Kidney epithelial cell (primary cell): ENCODE data around the genes CEP68, RAB1A, SPRED2 and ETAA1.

DNA sequence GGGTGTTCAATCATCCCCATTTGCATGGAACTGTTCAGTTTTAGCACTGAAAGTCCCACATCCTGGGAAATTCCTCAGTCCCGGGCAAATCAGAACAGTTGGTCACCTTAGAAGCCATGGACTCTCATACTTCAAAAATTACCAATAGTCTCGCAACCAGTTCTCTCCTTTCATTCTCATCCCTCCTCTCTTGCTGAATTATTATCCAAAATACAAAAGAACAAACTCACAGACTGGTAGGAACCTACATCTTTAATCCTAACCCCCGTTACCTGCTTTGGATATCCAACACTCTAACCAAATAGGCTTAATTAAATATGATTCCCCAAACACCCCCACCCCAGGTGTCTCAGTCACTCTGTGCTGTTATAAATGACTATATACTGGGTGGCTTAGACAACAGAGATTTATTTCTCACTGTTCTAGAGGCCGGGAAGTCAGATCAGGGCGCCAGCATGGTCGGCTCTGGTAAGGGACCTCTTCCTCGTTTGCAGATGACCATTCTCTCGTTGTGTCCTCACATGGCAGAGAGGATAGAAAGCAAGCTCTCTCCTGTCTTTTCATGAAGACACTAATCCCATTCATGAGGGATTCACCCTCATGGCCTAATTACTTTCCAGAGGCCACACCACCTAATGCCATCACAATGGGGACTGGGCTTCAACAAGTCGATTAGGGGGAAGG, 57.7 kb upstream of the SLC1A4 start:
- RAMPAGE, long total RNA, result no peak
- RRBS, result no CpG with 5 or more reads among the region's 9 CpGs

DNA sequence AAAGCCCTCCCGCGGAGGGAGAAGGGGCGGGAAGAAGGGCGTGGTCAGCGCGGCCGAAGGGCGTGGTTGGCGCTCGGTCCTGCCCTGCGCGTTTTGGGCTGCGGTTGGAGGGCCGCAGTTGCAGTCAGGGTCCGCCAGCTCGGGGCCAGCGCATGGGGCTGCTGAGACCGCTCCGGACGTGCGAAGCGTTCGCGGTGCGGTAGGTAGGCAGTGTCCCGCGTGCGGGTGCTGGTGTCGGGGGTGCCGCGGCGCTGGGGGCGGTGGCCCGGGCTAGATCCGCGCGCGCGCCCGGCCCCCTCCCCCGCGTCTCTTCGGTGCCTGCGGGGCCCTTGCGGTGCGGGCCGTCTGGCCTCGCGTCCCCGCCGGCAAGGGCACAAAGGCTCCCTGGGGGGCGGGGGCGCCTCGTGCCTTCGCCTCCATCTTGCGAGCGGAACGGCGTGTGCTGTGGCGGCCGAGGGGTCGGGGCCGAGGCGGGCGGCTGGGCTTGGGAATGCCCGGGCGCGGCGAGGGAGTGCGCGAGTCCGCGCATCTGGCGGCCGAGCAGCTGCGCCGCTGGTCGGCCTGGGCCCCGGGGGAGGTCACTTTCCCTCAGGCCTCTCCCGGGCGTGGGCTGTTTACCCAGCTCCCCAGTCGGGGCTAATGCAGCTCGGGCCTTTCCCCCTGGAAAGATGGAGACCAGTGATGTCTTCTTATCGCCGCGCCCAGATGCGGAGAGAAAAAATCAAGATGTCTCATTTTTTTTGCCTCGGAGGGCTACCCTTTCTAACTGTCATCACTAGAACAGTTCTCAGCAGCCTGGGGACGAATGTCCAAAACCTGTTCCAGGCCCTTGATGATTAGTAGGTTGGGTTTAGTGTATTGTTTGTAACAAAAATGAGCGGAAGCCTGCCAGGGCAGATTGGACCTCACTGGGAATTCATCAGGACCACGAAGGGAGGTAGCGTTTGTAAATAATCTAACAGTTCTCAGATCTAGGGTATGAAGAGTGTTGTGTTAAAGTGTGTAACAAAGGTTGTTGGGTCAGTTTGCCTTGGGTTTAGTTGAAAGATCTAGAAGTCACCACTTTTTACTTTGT, at the start of gene CEP68:
CEP68 (plus strand) TSS at position 91 of the 1,075 bp plus-strand sequence.
- RAMPAGE, long total RNA, result no peak
- RRBS, result under 1% methylated on average over 32 of the region's 92 CpGs

GRCh38 chr2:65075229-65075544, 19.0 kb downstream of the CEP68 start:
- RAMPAGE, long total RNA, result no peak
- RRBS, result no CpG with 5 or more reads among the region's 6 CpGs

DNA sequence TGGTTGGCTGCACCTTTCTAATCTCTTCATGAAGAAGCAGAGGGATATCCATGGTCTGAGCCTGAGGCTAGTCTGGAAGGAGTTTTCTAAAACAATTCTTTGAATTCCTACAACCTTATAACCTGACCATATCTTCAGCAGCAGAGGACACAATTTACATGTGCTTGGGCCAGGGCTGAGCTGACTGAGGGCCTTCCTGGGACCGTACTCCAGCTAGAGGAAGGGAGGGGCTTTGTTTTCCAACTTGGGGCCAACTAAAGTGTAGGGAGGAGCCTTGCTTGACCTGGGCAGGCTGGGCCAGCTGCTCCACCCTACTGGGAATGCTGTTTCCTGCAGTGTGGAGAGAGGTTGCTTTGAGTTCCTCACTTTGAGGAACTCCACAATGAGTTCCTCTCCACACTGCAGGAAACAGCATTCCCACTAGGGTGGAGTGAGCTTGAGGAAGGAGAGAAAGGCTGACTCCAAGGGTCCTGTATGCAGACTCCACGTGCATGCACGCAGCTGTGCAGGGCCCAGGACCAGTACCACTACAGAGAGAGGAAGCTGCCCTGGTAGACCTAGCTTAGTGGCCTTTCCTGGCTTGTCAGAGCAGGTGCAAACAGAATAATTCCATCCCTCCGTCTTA, 19.6 kb downstream of the CEP68 start:
- RAMPAGE, long total RNA, result no peak
- RRBS, result no CpG with 5 or more reads among the region's 4 CpGs

DNA sequence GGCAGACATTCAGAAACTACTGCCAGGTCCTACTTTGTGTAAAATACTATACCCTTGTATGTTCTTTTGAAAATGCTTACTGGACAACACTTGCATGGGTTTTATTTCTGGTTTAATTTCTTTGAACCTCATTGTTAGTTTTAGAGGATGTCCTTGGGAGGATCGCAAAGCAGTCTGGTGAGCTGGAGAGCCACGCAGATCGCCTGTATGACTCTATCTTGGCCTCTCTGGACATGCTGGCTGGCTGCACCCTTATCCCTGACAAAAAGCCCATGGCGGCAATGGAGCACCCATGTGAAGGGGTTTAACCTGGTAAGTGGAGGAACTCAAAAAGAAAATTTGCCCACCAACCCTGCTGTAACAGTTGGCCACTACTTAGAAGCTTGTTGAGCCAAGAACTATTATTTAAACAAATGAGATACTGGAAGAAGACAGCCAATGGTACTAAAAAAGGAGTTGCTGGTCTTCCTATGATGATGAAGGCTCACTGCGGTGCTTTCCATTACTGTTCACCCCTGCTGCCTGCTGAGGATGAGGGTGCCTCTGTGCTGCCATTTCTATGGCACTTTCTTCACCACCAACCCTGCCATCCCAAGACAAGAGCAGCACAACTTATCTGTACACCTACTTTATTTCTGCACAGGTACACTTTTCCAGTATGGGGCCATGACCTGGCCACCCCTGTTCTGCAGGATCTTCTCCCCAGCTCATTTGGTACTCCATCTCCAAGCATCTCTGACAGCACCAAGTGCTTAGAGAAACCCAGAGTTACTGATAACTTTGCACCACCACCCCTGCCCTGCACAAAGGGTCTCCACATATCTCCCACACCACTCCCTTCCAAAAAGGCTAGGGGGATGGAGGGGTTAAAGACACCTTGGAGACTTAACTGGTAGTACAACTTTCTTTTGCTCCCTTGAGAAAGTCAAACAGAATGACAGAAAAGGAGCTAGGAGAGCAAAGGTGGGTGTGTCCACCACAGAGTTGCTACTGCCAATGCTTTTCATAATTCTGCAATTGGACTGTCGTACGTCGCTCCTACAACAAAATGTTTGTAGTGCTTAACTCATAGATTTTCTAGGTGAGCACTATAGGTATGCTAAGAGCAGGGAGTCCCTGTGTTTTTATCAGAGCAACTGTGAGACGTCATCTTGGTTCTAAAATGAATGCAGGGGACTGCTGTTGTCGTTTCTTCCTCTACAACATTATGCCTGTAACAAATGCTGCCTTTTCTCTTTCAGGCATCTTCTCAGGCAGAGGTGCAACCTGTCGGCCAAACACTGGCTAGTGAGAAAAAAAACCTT, 26.6 kb downstream of the CEP68 start:
- RAMPAGE, long total RNA, result no peak
- RRBS, result no CpG with 5 or more reads among the region's 11 CpGs

- RAMPAGE, long total RNA, result start-site peak on the minus strand at chr2:65130080-65130110, 574 and 266 reads in 2 replicates
- RRBS, result under 1% methylated on average over 13 of the region's 47 CpGs
These were observed at the start of gene RAB1A for GRCh38 chr2:65129853-65130376. TSS of gene RAB1A (minus strand) at chr2:65130106.

DNA sequence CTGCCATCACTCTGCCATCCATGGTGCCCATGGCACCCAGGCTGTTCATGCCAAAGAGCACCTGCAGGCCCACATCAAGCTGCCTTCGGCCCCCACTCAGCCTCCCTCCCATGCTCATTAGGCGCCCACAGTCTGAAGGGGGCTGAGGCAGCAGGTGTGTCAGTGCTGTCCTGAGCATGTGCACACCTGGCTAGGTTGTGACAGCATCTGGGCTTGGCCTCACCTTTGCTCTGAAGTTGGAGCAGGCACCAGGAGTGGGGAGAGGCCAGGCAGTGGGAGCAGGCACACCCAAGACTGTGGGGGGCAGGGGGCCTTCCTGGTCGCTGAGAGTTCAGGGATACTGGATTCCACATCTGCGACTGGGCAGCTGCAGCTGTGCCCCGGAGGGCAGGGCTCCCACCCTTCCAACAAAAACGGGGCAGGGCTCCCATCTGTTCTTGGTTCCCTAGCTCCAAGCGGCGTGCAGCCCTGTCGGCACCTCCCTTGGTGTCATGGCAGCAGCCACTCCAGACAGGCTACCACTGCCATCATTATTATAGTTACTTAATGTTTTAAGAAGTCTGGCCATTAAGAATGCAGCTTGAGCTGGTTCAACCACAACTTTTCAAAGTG, 47.8 kb upstream of the RAB1A start:
- RAMPAGE, long total RNA, result no peak
- RRBS, result no CpG with 5 or more reads among the region's 9 CpGs

- RAMPAGE, long total RNA, result no peak
- RRBS, result no CpG with 5 or more reads among the region's 14 CpGs
These were observed 20.5 kb downstream of the ACTR2 start for GRCh38 chr2:65247962-65248765.

DNA sequence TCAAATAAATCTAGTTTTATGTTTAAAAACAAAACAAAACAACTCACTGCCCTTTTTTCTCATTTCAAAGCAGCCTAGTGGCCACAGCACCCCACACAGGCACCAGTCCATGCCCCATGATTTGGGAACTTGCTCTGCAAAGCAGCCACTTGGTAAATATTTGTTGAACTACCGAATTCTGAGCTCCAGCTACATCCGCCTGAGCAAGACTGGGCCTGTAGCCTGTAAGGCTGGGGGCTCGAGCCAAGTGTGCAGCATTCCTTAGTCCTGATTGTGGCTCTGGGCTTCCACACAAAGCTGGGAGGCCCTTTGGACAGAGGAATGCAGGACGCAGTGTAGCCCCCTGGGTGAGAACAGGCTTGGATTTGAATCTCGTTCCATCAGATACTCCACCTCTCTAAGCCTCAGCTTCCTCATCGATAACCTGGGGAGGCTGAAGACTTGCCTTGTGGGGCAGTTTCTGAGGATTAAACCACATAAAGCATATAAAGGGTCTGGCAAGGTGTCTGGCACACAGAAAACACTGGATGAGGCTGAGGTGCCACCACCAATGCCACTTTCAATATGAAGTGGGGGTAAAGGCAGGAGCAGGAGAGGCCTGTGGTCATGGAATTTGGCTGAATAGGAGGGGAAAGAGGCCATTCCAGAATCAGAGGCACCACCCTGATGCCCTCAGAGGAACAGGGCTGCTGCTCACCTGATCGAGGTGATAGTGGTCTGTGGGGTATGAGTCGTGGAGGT, 88.6 kb downstream of the ACTR2 start:
- RAMPAGE, long total RNA, result no peak
- RRBS, result no CpG with 5 or more reads among the region's 8 CpGs

DNA sequence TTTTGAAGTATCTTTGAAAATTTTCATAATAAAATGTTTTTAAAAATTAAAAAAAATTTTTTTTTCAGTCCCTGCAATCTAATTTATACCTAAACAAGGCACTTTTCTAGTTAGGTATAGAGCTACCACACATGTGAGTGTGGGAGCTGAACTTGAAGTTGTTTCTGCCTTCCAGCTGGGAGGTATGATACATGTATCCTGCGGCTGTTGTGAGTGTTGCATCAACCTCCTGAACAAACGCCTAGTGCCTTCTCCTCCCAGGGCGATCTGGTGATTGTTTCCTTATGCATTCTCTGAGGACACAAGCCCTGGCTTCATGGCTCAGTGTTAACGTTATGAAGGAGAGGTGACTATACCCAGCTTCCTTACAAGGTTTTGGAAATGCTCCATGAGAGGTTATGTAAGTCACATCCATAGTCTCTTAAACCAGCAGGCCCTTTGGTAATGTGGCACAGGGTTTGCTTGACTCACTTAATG, 64.9 kb downstream of the SPRED2 start:
- RAMPAGE, long total RNA, result no peak
- RRBS, result no CpG with 5 or more reads among the region's 4 CpGs

GRCh38 chr2:65430393-65430640, 2.1 kb downstream of the SPRED2 start:
- RAMPAGE, long total RNA, result no peak
- RRBS, result no CpG with 5 or more reads among the region's 6 CpGs

DNA sequence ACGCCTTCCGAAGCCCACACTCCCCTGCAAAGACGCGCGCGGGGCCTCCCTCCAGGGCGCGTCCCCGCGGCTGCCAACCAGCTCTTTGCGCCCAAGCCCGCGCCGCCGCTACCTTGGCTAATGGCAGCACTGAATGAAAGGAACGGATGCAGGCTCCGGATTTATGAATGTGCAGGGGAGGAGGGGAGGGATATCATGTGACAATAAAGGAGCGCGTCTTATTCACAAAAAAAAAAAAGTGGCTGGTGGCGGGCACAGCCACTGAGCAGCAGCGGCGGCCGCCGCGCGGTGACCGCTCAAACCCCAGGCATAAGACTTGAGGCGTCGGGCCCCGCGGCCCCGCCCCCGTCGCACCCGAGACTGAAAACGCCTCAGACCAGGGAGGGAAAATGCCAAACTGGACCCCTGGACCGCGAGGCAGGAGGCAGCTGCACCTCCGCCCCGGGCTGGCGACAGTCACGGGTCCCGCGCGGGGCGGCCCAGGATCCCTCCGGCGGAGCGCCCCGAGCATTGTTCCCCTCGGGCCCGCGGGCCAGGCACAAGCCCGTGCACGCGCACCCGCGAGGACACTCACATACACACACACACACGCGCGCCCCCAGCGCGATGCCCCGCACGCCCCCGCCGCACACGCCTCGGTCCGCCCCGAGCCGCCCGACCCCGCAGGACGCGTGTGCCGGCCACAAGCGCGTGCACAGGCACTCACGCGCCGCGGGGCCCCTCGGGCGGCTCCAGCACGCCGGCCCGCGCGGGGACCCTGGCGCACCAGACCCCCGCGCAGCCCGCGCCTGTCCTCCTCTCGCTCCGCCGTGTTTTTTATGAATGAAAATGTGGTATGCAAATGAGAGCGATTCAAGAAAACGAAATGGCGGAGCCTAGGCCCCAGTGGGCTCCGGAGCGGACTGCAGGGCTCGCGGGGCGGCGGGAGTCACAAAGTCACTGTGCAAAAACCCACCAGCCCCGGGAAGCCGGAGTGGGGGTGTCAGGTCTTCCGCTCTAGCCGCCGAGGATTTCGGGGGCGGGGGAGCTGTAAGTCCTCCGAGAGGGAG, 1.4 kb downstream of the SPRED2 start:
- RAMPAGE, long total RNA, result no peak
- RRBS, result 2% methylated on average over 30 of the region's 115 CpGs

DNA sequence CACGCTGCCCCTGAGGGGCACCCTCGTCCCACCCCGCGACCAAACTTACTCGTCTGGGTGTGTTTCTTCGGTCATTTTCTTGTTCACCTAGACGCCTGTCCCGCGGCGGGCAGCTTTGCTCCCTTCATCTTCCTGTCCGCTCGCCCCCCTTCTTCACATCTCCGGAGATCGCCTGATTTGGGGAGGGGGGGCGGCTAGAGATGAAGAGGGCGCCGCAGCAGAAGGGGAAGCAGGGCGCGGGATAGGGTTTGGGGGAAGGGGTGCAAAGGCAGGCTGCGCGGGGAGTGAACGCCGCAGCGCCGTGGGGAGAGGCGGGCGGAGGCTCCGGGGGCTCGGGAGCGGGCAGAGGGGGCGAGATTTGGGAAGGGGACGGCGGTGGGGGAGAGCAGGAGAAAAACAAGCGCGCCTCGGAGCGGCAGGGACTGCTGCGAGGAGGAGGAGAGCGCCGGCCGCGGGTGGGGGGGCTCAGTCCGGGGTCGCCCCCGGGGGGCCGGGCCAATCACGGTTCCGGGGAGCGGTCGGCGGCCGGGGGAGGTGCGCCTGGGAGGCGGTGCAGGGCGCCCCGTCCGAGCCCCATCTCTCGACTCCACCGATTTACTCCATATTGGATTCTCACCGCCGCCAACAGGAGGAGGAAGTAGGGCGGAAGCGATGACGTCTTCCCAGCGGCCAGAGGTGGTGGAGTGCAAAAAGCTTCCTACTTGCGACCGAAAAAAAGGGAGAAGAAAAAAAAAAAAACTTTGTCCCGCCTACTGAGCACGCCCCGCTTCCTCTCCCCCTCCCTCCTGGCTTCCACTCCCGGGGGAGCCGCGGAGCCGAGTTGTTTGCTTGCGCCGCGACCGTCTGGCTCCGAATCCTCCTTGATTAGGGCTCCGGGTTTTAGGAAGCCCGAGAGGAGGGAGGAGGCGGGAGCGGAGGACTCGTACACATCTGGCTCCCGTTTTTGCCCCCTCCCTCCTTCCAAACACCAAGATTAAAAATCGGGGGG, at the start of gene SPRED2:
SPRED2 (minus strand) TSS at position 687 of the 988 bp plus-strand sequence.
- RAMPAGE, long total RNA, result no peak
- RRBS, result 1% methylated on average over 8 of the region's 86 CpGs

DNA sequence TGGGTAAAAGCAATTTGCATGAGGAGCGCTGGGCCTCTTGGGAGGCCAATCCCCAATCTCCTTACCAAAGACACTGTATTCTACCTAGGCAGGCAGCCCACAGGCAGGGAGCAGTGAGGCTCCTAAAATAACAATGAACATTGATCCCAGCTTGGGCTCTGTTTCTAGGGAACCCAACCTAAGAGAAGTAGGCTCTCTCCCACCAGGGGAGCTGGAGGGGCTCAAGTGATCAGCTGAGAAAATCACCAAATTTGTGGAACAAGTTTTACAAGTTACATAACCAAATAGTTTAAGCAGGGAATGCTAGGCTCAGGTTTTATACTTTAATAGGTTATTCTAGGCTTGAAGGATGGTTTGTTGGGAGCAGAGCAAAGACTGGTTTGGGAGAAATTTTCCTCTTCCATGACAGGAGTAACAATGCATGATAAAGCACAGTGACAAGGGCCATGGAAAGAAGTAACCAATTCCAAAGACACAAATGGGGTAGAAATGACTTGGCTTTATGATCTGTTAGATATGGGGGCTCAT, 6.1 kb upstream of the SPRED2 start:
- RAMPAGE, long total RNA, result no peak
- RRBS, result no CpG with 5 or more reads among the region's 1 CpG

DNA sequence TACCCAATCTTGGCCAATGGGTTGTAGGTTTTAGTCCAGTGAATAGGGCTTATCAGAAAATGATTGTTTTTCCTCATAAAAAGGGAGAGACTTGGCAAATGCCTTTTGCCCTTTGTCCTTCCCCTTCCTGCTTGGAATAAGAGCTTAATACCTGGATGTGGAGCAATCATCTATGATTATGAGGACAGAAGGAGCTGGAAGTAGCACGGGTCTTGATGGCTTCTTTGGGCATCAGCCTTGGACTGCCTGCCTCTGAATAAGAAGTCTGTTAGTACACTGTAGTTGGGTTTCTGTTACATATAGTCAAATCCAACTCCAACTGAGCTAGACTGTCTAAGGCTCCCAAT, 23.1 kb upstream of the SPRED2 start:
- RAMPAGE, long total RNA, result no peak
- RRBS, result no CpG with 5 or more reads among the region's 1 CpG

DNA sequence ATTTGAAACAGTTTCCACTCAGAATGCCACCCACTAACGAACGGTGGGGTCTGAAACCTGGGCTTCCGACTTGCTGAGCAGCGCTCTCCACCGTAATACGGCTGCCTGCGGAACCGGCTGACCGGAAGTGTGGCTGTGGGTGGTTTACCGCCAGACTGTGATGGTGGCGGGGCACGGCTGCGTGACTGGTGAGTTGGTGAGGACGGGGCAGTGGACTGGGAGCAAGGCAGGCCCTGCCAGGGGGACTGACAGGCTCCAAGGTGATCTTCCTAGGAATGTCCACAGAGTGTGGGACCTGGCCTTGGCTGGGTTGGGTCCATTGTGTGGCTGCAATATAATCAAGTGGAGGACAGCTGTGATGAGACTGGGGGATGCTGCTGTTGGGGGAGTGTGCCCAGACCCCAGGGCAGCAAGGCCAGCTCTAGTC, 357.6 kb upstream of the SPRED2 start:
- RAMPAGE, long total RNA, result no peak
- RRBS, result no CpG with 5 or more reads among the region's 14 CpGs

DNA sequence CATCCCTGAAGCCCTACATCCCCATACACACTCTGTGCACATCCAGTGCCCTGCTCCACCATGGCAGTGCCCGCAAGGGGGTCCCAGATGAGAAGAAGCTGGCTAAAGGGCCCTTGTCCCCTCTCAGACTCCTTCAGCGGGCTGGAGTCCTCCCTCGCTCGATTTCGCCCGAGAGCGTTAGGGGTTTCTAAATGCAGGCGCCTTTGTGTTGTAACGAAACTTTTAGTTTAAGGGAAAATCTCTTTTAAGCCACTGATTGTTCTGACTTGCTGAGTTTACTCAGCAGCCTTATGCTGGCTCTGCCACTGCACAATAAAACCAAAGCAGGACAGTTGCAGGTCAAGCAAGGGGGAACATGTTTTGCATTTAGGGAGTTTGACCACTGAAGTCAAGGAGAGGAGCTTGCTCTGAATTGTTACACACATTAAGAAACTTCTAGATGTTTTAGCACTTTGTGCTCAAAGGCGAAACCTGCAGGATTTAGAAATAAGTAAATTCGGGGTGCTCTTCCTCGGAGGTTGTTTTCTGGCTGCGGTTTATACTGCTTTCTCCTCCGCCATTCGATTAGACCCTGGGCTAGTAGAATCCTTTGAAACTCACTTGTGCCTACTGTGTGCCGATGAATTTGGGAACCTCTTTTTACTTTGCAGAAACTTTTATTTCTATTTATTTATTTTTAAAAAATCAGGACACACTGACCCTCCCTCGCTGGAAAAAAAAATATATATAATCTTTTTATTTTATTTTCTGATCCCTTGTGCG, 3.4 kb downstream of the MEIS1 start:
- RAMPAGE, long total RNA, result no peak
- RRBS, result no CpG with 5 or more reads among the region's 18 CpGs

- RAMPAGE, long total RNA, result no peak
These were observed 94.9 kb downstream of the MEIS1 start for GRCh38 chr2:66529749-66530305.

DNA sequence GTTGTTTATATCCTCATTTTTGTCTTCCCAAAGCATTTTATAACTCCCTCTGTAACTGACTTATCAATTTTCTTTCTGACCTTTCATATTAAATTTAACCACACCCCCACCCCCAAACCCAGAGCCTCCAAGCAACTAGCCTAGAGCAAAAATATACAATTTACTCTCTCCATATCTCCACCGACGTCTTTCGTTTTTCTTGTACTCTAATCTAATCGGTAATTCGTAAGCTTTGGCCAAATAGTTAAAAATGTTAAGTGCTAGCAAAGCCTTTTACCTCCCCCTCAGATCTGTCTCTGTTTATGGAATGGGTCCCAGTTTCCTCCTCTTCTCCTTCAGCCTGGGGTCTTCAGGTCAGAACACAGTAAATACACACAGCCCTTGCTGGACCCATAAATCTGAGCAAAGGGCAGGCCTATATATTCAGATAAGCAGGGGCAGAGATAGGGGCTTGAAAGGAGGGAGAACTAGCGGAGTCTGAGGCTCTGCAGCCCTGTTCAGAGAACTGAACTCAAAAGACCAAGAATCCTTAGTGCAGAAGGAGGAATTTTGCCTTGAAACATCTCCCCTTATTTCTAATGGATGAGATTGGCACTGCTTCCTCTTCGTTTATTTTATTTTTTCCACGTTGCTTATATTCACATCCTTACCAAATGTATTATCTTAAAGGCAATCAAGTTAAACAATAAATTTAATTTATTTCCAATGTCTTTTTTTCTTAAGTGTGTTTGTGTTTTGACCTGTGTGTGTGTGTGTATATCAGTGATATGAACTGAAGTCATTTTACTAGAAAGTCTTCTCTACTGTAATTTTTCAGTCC, 267.5 kb downstream of the MEIS1 start:
- RAMPAGE, long total RNA, result no peak
- RRBS, result no CpG with 5 or more reads among the region's 8 CpGs

GRCh38 chr2:67397076-67397838, at the start of gene ETAA1:
TSS of gene ETAA1 (plus strand) at chr2:67397333.
- RAMPAGE, long total RNA, result no peak
- RRBS, result 2% methylated on average over 8 of the region's 57 CpGs